ENCODE data around the genes ZNF70, DDT and GUCD1.

- RRBS, result 91% methylated on average over 3 of the region's 14 CpGs
Measured at GRCh38 chr22:23520725-23521086, 59.4 kb downstream of the IGLL1 start.

- RRBS, result no CpG with 5 or more reads among the region's 14 CpGs
Measured at GRCh38 chr22:23535882-23536982, 43.9 kb downstream of the IGLL1 start.

DNA sequence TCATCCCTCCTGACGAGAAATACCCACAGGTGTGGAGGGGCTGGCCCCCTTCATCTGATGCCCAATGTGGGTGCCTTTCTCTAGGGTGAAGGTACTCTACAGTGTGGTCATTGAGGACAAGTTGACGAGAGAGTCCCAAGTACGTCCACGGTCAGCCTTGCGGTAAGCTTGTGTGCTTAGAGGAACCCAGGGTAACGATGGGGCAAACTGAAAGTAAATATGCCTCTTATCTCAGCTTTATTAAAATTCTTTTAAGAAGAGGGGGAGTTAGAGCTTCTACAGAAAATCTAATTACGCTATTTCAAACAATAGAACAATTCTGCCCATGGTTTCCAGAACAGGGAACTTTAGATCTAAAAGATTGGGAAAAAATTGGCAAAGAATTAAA lies 41.4 kb downstream of the IGLL1 start:
- RRBS, result no CpG with 5 or more reads among the region's 7 CpGs

DNA sequence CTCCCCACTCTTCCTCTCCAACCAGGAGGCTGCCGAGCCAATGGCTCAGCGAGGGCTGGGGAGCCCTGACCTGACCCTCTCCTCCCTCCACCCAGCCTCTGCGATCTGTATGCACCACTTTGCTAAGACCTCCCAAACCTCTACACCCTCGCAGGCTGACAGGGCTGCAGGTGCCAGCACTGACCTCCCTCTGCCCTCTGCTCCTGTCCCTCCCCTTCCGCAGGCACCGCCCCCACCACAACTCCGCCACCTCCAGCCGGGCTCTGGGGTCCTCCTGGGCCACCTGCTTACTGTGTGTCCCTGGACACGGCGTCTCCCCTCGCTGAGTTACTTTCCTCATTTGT lies 14.5 kb downstream of the IGLL1 start:
- RRBS, result no CpG with 5 or more reads among the region's 11 CpGs

GRCh38 chr22:23750702-23751509 lies at the start of gene ZNF70:
Gene ZNF70 (minus strand): TSS chr22:23751112.
- RRBS, result 8% methylated on average over 4 of the region's 78 CpGs

GRCh38 chr22:23858105-23858277 lies 316 bp downstream of the SLC2A11 start:
- RRBS, result no CpG with 5 or more reads among the region's 5 CpGs

DNA sequence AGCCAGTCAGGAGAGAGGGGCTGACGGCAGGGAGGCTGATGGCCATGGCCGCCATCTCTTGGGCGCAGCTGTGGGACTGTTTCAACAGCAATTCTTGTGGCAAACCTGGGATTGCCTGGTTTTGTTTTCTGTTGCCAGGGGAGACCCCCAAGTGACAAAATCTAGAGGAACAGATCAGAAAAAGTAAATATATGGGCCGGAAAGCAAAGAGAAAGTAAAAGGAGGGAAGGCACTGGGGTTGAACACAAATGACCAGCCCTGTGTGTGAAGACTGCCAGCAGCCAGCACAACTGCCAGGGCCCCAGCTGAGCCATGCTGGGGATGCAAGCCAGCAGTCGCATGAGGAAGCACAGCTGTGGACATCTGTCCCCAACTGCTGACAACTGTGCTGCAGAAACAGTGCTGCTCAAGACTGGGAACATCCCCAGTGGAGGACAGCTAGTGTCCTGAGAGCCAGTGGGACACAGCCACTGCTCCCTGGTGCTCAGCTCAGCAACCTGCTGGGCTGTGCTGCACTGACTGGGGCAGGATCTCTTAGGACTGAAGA lies 10.6 kb downstream of the MIF start:
- RRBS, result no CpG with 5 or more reads among the region's 5 CpGs

- RRBS, result no CpG with 5 or more reads among the region's 40 CpGs
Measured at GRCh38 chr22:23974198-23974738, at the start of gene DDT. Gene DDT (minus strand): TSS chr22:23974441.

DNA sequence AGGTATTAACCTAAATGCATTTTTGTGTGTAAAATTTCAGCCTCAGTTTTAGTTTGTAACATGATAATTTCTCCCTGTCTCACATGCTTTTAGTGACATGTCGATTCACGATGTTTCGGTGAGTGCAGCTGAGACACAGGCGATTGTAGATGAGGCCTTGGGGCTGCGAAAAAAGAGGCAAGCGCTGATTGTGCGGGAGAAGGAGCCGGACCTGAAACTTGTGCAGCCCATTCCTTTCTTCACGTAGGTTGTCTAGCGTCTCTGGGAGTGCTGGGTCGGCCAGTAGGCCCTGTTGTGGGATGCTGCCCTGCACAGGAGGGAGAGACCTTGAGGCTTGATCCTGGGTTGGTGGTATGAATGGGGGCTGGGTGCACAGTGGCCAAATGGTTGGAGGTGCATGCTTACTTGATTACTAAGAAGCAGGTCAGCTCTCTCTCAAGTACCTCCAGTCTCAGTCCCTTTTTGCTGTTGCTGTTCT lies 39.7 kb downstream of the CABIN1 start:
- RRBS, result no CpG with 5 or more reads among the region's 11 CpGs

- RRBS, result no CpG with 5 or more reads among the region's 13 CpGs
Measured at GRCh38 chr22:24157844-24158484, 23.3 kb upstream of the SUSD2 start.

- RRBS, result no CpG with 5 or more reads among the region's 16 CpGs
Measured at GRCh38 chr22:24246136-24246781, 1.4 kb upstream of the GGT5 start.

DNA sequence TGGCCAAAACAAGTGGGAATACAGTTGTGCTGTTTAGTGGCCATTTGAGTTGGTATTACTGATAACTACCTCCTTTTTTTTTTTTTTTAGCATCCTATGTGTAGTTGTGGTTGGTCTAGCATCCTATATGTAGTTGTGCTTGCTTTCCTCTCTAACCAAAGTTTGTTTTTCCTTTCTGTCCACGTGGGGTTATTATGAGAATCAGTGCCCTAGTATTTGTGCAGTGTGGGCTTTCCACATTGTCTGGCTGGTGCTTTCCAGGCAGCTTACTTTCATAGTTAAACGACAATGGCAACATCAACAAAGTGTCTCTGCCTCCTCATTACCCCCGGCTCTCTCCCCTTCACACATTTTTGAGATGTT lies 19.0 kb downstream of the SPECC1L start:
- RRBS, result no CpG with 5 or more reads among the region's 3 CpGs

- RRBS, result no CpG with 5 or more reads among the region's 21 CpGs
Measured at GRCh38 chr22:24321411-24322195, 51.0 kb downstream of the SPECC1L start.

DNA sequence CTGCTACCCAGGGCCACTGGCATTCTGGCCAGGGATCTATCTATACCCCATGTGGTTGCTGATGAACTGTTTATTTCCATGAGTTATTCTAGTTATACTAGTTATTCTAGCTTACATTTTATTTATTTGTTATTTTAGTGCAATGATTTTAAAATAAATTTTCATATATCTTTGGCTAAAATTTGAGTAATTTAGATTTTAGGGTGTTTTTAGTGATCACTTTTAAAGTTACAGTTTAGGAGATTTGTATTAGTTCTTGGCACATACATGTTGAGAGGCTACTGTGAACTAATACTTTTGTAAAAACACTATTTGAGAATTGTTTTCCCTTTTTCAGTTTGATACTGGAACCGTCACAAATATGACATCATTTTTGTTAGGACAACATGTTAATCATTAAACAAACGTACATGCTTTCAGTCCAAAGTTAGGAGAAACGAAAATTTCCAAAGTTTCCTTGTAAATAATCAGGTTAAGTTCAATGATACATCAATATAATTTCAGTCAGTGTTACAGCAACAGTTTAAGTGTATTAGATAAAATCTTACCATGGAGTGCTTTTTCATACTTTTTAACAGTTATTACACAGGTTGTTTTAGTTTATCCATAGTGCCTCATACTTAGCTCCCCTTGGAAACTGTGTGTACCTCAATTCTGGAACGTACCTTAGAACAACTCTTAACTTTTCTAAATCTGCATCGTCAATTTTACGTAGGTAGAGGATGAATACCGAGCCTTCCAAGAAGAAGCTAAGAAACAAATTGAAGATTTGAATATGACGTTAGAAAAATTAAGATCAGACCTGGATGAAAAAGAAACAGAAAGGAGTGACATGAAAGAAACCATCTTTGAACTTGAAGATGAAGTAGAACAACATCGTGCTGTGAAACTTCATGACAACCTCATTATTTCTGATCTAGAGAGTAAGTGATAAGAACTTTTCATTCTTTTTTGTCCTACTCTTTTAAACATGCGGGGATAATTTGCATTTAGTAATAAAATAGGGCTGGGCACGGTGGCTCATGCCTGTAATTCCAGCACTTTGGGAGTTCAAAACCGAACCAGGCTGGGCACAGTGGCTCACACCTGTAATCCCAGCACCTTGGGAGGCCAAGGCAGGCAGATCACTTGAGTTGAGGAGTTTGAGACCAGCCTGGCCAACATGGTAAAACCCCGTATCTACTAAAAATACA lies 53.3 kb downstream of the SPECC1L start:
- RRBS, result no CpG with 5 or more reads among the region's 13 CpGs

DNA sequence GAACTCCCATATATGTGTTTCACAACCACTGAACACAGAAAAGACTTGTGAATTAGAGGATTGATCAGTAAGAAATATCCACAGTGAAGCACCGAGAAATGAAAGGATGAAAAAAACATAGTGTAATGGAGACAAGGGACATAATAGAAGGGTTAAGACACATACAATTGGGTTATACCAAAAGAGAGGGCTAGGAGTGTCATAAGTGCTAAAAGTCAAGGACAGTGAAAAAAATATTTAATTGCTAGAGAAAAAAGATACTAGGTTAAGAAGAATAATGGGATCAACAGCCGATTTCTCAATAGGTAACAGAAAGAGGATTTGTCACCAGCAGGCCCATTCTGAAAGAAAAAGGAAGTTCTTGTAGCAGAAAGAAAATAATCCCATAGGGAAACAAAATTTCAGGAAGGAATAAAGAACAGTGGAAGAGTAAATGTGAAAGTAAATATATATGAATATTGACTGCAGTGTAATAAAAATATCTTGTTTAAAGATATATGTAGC lies 43.4 kb upstream of the ADORA2A start:
- RRBS, result no CpG with 5 or more reads among the region's 2 CpGs

DNA sequence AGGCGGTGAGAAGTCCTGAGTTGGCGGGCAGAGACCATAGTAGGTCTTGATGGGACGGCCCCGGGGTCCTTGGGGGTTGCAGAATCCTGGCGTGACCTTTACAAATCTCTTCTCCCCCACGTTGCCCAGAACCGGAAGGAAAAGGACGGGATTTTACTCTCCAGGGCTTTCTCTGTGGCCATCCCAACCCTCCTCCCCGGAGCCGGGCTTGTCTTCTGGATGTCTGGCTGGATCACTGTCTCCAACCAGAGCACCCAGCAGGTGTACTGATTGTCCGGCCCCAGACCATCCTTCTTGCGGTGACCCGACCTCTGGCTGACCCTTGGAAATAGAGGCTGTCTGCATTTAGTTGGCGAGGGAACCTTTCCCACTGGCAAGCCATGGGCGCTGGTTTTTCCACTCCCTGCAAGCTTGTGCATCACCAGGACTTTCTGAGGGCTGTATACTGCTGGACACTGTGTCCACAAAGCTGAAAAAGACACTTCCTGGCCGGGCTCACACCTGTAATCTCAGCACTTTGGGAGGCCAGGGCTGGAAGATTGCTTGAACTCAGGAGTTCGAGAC lies 558 bp downstream of the UPB1 start:
- RRBS, result 97% methylated on average over 7 of the region's 17 CpGs

DNA sequence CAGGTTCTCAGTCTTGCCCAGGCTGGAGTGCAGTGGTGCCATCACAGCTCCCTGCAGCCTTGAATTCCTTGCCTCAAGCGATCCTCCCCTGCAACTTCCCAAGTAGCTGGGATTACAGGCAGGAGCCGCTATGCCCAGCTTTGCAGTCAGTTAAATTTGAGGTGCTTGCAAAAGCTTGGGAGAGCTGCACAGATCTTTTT lies 21.5 kb downstream of the GUCD1 start:
- RRBS, result no CpG with 5 or more reads among the region's 2 CpGs

GRCh38 chr22:24554266-24555303 lies at the start of gene GUCD1:
Gene GUCD1 (minus strand): TSS chr22:24555138.
- RRBS, result 3% methylated on average over 12 of the region's 72 CpGs

DNA sequence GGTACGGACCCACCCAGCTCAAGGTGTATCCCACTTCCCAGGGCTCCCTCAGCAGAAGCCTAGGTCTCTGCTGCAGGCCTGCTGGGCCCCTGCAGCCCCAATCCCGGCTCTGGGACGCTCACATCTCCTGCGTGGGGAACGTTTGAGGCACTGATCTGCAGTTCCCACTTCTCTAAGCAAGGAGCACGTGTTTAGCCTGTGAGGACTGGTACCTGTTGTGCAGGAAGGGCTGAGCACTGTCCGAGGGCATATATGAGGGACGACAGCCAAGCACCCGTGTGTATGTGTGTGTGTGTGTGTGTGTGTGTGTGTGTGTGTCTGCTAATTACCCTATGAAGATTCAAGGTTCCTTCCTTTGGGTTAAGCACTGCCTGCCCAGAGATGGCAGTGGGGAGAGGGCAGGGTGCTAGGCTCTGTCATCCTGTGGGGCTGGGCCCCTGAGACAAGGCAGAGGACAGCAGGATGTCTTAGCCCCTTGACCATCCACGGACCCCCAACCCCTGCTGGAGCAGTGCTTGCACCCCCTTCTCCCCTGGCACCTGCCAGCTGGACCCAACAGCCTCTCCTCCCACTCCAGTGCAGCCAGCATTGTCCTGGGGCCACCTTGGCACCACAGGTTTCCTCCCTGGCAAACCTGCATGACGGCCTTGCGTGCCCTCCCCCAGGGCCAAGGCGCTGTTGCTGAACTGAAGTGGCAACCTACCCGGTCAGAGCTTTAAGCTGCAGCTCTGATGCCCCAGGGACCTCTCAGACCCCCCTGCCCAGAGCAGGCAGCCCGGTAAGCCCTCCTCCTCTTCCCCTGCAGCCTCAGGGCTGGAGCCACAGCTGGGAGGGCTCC lies 1.5 kb upstream of the LRRC75B start:
- RRBS, result 94% methylated on average over 2 of the region's 15 CpGs

DNA sequence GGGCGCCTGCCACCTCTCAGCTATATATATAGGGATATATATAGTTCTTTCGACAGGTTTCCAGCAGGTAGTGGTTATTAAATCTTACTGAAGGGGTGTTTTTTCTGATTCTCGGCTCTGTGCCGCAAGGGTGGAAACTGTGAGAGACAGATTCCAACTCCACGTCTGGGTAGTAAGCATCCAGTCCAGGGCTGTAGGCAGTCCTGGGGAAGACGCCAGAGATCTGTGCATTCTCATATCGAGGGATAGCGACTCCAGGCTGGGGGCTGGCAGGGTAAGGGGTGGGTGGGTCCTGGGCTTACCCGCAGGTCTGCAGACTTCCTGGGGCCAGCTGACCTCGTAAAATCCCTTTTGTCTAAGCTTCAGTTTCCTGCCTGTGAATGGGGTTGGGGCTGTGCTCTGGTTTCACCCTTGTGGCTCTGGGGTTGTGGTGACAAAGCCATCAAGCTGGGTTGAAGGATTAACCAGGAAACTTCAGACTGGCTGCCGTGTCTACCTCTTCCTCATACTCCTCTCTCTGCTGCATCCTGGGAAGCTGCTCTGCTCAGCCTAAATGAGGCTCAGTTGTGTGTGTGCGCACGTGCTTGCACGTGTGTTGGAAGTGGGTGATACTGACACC lies 1.0 kb downstream of the GGT1 start:
- RRBS, result no CpG with 5 or more reads among the region's 14 CpGs